Esophagus muscularis mucosa (tissue), 4 donors: ENCODE measurements around a stretch of chr16.

- PRO-cap = unidirectional peak, plus-strand start at chr16:85606326
- RAMPAGE, long total RNA, 4 experiments = no peak in any of the 4 experiments
Measured at GRCh38 chr16:85605150-85606469, 7.5 kb upstream of the GSE1 start.

- PRO-cap = no peak
- RAMPAGE, long total RNA, 4 experiments = no peak in any of the 4 experiments
Measured at GRCh38 chr16:85645315-85646187, 32.4 kb downstream of the GSE1 start.

DNA sequence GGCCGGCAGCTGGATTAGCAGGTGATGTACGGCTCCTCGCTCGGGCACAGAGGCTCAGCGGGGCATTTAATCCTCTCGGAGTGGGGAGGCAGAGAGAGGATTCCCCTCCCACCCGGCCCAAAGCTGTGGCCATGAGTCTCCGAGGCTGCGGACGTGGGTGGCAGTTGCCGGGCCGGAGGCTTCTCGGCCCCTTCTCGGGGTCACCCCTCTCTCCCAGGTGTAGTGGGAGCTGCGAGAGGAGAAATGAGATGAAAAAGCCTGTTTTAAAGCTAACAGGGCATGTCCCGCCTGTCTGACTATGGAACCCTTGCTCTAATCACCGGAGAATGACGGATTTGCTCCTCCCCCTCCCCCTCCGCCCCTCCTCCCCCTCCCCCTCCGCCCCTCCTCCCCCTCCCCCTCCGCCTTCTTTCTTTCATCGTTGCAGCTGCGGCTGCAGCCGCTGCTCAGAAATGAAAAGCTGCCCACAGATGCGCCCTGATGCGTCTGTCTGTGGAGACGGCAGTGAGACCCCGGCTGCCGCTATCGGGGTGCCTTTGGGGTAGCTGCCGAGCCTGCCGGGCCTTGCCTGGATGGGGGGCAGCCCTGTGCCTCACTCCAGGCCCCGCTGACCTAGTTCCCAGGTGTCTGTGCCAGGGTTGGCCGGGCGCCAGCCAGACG lies 37.7 kb downstream of the GSE1 start:
- PRO-cap = no peak
- RAMPAGE, long total RNA, 4 experiments = no peak in any of the 4 experiments

DNA sequence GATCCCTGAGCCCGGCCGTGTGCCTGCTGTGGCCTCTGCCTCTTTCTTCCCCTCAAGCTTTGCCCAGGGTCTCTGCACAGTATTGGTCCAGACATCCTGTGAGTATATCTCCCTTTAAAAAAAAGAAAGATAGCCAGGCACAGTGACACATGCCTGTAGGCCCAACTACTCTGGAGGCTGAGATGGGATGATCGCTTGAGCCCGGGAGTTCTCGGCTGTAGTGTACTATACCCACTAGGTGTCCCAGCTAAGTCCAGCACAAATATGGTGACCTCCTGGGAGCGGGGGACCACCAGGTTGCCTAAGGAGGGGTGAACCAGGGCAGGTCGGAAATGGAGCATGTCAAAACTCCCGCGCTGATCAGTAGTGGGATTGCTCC lies 29.5 kb downstream of the GINS2 start:
- PRO-cap = no peak
- RAMPAGE, long total RNA, 4 experiments = no peak in any of the 4 experiments

- PRO-cap = no peak
- RAMPAGE, long total RNA, 4 experiments = no peak in any of the 4 experiments
Measured at GRCh38 chr16:85673075-85673766, 15.5 kb downstream of the GINS2 start.

DNA sequence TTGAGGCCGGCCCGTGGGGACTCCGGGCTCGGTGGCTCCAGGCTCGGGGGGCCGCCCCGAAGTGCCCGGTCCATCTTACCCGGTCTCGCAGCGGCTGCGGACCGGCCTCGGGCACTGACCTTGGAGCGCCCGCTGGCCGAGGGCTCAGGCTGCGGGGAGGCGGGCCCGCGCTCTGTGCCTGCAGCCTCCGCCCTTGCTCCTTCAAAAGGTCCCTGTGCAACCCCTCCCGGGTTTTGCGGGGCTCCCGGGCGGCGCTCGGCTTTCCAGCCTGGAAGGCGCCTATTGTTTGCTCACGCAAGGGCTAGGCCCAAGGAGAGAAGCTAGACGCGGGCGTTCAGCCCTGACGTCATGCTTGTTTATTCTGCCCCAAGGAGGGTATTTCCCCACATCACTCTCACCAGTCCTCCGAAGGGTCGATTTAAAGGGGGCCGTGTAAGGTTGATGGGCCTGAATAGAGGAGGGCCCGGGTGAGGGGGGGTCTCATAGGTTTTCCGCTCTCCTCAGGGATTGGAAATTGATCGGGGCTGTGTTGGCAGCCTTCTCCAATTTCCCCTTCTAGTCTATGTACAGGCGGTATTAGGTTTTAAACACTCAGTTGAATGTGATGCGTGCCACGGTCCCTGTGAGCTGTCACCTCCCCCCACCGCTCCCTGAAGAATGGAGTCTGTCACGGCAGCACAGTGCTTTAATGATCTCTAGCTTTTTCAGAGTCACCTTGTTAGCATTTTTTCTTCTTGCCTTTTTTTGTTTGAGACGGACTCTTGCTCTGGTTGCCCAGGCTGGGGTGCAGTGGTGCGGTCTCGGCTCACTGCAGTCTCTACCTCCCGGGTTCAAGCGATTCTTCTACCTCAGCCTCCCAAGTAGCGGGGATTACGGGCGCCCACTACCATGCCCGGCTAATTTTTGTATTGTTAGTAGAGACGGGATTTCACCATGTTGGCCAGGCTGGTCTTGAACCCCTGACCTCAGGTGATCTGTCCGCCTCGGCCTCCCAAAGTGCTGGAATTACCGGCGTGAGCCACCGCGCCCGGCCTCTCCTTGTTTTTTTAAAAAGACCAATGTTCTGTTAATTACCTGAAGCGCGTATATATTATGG lies 744 bp downstream of the COX4I1 start:
- PRO-cap = no peak
- RAMPAGE, long total RNA, 4 experiments = no peak in any of the 4 experiments

GRCh38 chr16:85910473-85911005 lies 11.6 kb downstream of the IRF8 start:
- PRO-cap = no peak
- RAMPAGE, long total RNA, 4 experiments = no peak in any of the 4 experiments

GRCh38 chr16:85917034-85917233 lies 18.0 kb downstream of the IRF8 start:
- PRO-cap = no peak
- RAMPAGE, long total RNA, 4 experiments = no peak in any of the 4 experiments

DNA sequence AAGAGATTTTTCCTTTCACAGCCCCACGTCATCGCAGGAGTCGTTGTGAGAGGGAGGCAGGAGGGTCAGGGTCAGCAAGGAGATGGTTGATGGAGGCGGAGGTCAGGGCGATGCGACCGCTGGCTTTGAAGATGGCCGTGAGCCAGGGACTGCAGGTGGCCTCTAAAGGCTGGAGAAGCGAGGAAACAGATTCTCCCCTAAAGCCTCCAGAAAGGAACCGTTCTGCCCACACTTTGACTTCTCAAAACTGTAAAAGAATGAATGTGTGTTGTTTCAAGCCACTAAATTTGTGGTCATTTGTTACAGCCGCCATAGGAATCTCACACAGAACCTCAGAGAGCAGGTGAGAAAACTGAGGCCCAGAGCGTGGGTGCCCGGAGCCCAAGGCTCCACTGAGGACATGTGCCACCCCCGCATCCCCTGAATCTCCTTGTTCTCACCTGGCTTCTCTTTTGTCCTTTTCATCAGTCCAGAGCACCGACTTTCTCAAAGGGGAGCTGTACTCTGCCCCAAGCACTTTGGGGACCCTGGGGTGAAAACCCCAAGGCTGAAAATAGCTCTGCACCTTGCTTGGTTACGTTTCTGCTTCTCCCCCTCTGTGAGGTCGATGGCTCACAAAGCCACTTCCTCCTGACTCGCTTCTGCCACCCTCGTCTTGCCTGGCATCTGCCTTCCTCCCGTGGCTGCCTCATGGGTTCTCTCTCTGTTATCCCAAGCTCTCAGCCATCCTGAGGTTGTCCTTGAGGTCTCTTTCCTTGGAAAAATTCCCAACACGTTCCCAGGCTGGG lies 36.9 kb downstream of the IRF8 start:
- PRO-cap = no peak
- RAMPAGE, long total RNA, 4 experiments = no peak in any of the 4 experiments

GRCh38 chr16:85984773-85985562 lies 86.0 kb downstream of the IRF8 start:
- PRO-cap = no peak
- RAMPAGE, long total RNA, 4 experiments = no peak in any of the 4 experiments

DNA sequence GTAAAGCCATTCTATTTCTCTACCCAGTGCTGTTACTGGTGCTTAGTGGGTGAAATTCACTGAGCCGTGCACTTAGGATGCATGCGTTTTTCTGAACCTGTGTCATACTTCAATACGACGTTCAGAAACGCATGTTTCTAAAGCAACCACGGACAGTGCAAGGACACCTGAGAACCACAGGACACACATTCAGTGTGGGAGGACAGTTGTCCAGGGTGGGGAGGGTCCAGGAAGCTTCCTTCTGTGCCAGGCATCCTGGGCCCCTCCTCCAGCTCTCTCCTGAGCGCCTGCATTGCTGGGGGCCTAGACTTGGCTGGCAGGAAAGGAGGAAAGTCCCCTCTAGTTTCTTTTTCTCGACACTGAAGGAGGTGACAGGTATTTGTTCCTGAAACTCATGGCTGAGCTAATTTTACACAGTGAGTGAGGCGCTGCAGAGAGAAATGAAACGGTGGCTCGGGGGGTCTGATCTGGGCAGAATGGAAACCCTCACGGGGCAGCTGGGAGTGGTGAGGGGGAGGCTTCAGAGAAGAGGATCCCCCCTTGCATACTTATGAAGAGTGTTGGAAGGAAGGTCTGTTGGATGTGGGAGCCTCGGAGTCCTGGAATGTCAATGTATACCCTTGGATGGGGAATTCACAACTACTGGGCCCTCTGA lies 89.9 kb downstream of the IRF8 start:
- PRO-cap = no peak
- RAMPAGE, long total RNA, 4 experiments = no peak in any of the 4 experiments

DNA sequence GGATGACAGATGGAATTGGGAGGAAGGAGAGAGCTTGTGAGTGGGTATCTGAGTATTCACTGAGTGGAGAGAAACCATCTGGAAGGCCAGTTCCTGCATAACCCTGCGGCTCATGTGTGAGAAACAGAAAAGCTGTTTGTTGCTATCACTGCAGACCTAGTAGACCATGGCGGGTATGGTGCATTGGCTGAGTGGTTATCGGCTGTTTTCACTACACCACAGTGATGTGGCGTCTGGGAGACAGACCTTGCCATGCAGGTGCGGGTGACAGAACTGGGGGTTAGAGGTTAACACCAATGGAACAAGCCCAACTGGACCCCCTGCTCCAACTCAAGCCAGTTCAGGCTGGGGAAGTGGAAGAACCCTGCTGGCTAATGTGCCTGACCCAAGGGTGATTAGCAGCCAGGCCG lies 91.8 kb downstream of the IRF8 start:
- PRO-cap = no peak
- RAMPAGE, long total RNA, 4 experiments = no peak in any of the 4 experiments

- PRO-cap = no peak
- RAMPAGE, long total RNA, 4 experiments = no peak in any of the 4 experiments
Measured at GRCh38 chr16:86027311-86027735, 128.4 kb downstream of the IRF8 start.

GRCh38 chr16:86059804-86060292 lies 160.9 kb downstream of the IRF8 start:
- PRO-cap = no peak
- RAMPAGE, long total RNA, 4 experiments = no peak in any of the 4 experiments

GRCh38 chr16:86171294-86171546 lies 272.3 kb downstream of the IRF8 start:
- PRO-cap = no peak
- RAMPAGE, long total RNA, 4 experiments = no peak in any of the 4 experiments

GRCh38 chr16:86341110-86341501 lies 169.2 kb upstream of the FOXF1 start:
- PRO-cap = bidirectional peak, plus-strand start at chr16:86341362, minus-strand start at chr16:86341261
- RAMPAGE, long total RNA, 4 experiments = no peak in any of the 4 experiments

DNA sequence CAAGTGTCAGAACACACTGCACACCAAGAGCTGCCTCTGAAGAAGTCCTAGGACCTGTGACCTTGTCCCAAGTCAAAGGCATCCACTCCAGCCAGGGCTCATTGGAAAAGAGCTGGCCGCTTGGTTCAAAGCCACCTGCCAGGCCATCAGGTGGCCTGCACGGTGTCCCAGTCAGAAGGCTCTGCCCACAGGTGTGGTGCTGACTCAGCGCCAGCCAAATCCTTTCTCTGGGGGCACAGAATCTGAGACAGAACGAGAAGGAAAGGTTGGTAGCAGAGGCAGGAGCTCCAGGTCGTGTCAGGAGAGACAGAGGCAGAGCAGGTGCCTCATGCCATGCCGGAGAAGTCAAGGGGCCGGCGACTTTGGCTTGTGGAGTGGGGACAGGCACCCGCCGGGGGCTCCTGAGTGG lies 128.3 kb upstream of the FOXF1 start:
- PRO-cap = no peak
- RAMPAGE, long total RNA, 4 experiments = no peak in any of the 4 experiments

DNA sequence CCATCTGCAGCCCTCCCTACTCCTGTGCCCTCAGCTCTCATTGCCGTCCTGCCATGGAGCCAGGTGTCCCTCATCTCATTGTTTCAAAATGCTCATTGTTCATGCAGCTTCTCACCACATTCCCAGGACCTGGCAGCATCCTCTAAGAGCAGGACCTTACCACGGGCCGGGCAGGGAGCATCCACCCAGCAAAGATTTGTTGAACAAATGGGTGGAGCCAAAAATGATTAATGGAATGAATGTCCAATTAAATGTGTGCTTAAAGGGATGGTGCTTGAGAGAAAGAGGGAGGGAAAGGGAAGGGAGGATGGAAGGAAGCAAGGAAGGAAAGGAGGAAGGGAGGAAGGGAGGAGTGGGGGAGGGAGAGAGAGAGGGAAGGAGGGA lies 126.9 kb upstream of the FOXF1 start:
- PRO-cap = no peak
- RAMPAGE, long total RNA, 4 experiments = no peak in any of the 4 experiments

DNA sequence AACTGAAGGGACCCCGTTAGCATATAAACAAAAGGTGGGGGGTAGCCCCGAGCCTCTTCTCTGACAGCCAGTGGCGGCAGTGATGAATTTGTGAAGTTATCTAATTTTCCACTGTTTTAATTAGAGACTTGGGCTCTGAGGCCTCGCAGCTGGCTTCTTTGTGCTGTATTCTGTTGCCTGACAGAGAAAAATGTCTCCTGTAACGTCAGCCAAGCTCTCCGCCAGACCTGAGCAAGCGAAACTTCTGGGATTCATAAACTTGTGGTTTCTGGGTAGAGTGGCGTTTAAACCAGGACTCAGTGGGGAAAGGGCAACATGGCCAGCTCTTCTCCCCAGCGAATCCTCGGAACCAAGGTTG lies 113.9 kb upstream of the FOXF1 start:
- PRO-cap = bidirectional peak, plus-strand start at position 254 of the sequence, minus-strand start at position 172 of the sequence
- RAMPAGE, long total RNA, 4 experiments = no peak in any of the 4 experiments

GRCh38 chr16:86493277-86493702 lies 17.0 kb upstream of the FOXF1 start:
- PRO-cap = bidirectional peak, plus-strand start at chr16:86493518, minus-strand start at chr16:86493417
- RAMPAGE, long total RNA, 4 experiments = no peak in any of the 4 experiments